Monocyte (primary cell): ENCODE data around the genes KANSL1 and LRRC37A.

- PRO-cap, 2 experiments = no peak in any of the 2 experiments
These were observed 26.8 kb upstream of the SPATA32 start for GRCh38 chr17:45288756-45288976.

- PRO-cap, 2 experiments = no peak in any of the 2 experiments
These were observed 4.1 kb upstream of the MAP3K14 start for GRCh38 chr17:45320830-45321364.

DNA sequence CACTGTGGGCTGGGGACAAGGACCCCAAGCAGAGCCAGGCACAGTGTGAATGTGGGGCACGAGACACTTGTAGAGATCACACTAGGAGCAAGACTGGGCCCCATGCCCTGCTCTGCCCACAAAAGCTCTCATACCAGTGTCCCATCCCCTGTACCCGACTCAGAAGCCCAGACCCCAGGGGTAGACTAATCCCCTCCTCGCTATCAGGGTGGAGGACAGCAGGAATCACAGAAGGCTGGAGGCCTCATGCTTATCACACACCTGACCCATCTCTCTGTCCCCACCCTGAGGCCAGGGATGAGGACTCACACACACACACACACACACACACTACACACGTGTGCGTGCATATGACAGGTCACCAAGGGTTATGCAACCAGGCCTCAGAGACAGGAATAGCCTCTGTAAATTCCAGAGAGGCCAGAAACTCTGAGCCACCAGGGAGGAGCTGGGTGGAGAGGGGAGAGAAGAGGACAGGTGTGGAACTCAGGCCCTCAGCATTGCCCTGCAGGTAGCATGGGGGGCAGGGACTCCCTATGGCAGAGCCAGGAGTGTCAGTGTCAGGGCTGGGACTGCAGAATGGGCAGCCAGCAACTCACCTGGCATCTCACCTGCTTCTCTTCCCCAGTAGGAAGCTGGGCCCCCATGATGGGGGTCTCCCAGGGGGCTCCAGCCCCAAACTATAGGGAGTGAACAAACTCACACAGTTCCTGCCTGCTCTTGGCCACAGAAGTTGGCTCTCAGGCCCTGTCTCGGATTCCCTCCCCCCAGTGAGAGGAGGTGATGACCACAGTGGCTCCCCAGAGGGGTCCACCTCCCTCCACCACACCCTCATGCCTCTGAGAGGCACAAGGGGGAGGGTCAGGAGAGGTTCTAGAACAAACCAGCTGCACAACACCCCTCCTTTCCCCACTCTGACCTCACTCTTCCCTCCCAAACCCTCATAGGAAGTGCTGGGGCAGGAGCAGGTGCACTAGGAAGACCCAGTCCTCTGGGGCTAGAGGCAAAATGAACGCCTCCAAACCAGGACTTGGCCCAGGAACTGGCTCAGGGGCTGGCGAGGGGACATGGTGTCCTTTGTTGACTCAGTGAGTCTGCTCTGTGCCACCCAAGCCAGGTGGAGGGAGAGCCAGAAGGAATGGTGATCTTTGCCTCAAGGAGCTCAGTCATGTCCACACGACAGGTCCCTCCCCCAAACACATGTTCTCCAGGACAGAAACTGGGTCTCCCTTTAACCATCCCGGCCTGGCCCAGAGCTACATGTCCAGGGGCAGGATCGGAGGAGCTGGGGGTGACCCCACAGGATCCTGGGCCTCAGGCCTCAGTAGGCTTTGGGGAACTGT lies 20.7 kb downstream of the ARHGAP27 start:
- PRO-cap, 2 experiments = peak in 2 of 2 experiments; most common plus-strand start position 423 of the sequence (in 1); most common minus-strand start position 290 of the sequence (in 1)

GRCh38 chr17:45435662-45436113 lies 3.0 kb upstream of the ARHGAP27 start:
- PRO-cap, 2 experiments = no peak in any of the 2 experiments

DNA sequence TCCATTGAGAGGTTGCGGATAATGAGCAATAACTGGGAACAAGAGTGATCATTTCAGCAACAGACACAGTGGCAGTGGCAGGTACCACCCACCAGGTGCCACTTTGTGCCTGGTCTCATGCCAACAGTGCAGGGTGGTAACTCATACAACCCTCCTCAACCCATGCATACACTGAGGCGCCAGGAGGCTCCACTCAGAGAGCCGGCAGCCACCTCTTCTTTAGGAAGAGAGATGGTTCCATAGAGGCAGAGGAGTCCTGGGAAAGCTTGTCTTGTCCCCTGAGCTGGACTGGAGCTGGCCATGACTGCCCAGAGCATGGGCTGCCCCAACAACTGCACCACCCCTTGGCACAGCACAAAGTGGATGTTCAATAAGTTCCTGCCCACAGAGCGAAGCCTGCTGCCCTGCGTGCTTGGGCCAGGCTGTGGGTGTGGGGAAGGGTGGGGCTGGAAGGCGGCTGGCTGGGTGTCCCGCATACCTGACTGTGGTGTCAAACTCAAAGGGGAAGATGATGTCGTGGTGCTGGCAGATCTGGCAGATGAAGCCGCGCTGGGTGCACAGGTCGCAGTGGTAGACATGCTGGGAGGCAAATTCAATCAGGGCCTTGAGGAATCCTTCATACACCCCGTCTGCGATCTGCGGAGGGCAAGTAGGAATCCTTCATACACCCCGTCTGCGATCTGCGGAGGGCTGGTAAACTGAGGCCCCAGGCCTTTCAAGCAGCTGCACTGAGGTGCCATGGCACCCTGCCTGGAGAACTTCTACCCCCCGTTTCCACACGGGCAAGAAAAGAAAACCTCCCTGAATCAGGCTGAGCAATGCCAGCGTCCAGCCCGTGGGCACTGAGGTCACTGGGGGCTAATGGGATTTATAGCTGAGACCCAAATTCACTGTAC lies 6.6 kb upstream of the ARHGAP27 start:
- PRO-cap, 2 experiments = peak in 1 of 2 experiments; most common minus-strand start position 759 of the sequence (in 1)

- PRO-cap, 2 experiments = peak in 1 of 2 experiments; most common minus-strand start chr17:45442051 (in 1)
These were observed 9.2 kb upstream of the ARHGAP27 start for GRCh38 chr17:45441832-45442300.

- PRO-cap, 2 experiments = peak in 2 of 2 experiments; most common minus-strand start chr17:45455736 (in 2)
These were observed 22.9 kb upstream of the ARHGAP27 start for GRCh38 chr17:45455532-45455979.

DNA sequence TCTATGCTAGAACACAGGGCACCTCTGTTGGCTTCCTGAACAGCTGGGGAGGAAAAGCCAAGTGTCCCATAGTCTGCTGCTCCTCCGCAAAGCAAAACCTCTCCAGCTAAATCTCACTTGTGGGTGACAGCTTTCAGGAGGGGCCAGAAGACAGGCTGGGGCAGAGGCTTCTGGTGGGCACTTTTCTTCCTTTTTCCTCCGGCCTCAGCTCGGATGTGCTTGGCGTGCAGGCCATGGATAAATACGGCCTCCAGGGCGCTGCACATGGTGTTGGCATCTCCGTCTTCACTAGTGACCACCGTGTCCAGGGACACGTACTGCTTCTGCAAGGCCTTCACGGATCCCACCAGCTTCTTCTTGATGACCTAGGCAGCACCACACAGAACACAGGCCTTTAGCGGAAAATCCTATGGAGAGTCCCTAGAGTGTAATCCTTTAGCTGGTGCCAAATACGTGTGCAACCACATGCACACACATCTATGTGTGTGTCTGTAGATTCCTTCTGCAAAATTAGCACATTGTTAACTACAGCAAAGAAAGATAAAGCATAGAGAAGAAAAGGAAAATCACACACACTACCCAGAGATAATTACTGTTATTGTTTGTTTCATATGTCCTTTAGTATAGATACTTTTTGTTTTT lies 12.6 kb downstream of the PLEKHM1 start:
- PRO-cap, 2 experiments = peak in 1 of 2 experiments; most common minus-strand start position 356 of the sequence (in 1)

- PRO-cap, 2 experiments = peak in 1 of 2 experiments; most common minus-strand start chr17:45579035 (in 1)
These were observed 88.3 kb upstream of the PLEKHM1 start for GRCh38 chr17:45578623-45579391.

DNA sequence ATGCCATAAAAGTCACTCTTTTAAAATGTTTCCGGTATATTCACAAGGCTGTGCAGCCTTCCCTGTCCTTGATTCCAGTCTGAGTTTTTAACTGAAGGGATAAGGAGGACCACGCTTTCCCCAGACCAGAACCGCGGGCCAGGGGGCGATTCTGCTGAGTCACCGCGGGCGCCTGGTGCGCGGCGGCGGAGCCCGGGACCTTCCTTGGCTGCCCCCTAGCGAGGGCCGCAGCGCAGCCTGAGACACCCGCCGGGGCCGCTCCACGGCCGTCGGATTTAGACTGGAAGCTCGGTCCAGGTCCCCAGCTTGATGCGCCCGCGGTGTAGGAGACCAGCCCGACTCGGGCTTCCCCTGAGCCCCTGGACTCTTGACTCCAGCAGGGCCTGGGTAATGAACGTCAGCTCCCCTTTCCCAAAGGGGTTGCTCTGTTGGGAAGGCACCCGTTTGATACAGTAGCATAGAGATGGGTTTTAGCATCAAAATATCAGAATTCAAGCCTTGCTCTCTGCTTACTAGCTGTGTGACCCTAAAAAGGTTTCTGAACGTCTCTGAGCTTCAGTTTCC lies 49.9 kb upstream of the STH start:
- PRO-cap, 2 experiments = no peak in any of the 2 experiments

DNA sequence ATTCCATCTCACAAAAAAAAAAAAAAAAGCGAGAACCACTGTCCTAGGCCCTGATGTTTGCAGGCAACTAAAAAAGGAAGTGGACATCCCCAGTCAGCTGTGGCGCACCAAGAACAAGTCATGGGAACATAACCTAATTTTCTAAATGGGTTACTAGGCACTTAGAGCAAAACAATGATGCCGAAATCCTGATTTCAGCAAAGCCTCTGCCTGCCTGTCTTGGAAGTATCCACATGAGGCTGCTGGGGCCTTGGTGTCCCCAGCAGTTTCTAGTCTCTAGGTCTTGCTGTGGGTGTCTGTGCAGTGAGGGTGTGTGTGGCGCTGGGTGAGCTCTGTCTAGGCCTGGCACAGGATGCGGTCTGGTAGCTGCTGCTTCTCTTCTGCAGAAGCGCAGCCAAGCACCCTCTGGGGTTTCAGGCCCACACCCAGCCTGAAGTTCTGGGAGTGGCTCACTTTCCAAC lies 21.0 kb downstream of the STH start:
- PRO-cap, 2 experiments = no peak in any of the 2 experiments

DNA sequence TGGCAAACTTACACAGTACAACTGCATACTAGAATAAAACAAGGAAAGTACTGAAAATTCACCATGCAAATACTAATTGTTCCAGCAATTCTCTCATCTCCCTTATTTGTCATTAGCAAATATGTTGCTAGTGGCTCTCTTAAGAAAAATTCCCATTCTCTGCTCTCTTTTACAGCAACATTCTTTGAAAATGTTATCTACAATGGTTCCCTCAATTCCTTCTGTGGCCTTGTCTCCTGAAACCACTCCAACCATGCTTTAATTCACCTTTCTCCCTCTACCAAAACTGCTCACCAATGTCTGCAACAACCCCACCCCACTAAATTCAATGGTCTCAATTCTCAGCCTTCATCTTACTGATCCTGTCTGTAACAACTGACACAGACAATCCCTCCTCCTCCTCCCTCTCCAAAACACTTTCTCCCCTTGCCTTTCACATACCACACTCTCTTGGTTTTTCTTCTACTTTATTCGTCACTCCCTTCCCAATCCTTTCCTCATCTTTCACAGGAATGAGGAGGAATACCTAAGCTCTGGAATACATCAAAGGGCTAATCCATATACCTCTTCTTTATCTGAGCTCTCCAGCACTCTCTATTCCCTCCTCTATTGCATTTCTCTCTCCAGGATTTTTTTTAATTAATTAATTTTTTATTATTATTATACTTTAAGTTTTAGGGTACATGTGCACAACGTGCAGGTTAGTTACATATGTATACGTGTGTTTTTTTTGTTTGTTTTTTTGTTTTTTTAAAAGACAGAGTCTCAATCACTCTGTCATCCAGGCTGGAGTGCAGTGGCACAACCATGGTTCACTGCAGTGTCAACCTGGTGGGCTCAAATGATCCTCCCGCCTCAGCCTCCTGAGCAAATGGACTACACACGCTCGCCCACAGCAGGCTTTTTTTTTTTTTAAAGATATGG lies 65.4 kb downstream of the STH start:
- PRO-cap, 2 experiments = no peak in any of the 2 experiments

- PRO-cap, 2 experiments = no peak in any of the 2 experiments
These were observed 85.0 kb downstream of the KANSL1 start for GRCh38 chr17:46108036-46108913.

GRCh38 chr17:46169563-46169829 lies 23.7 kb downstream of the KANSL1 start:
- PRO-cap, 2 experiments = peak in 1 of 2 experiments; most common minus-strand start chr17:46169672 (in 1)

GRCh38 chr17:46173219-46173782 lies 19.9 kb downstream of the KANSL1 start:
- PRO-cap, 2 experiments = no peak in any of the 2 experiments

DNA sequence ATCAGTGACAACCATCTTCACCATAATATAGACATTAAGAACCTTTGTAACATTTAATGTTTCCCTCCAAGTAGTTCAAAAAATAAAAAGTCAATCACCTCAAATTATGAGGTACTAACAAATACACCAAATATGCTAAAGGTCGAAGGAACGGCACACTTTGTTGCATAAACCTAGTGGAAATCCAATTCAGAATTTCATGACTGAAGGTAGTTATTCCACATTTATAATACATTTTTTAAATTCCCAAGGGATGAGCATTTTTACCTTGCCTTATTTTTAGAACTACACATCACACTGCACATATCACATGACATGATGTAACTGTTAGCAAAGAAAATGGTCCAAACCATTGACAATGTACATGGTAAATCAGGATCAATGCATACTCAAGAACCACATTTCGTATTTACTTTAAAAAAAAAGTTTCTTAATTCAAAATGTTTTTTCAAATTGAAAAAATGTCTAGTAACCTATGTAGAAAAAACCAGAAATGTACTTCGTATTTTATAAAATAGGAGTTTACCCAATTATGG lies 2.5 kb downstream of the KANSL1 start:
- PRO-cap, 2 experiments = no peak in any of the 2 experiments

GRCh38 chr17:46193286-46194368 lies at the start of gene KANSL1:
TSS of gene KANSL1 (minus strand) at chr17:46193429.
- PRO-cap, 2 experiments = peak in 2 of 2 experiments; most common plus-strand start chr17:46193604 (in 2); most common minus-strand start chr17:46193413 (in 2)

- PRO-cap, 2 experiments = no peak in any of the 2 experiments
These were observed 34.5 kb upstream of the KANSL1 start for GRCh38 chr17:46227745-46228080.

GRCh38 chr17:46266657-46267713 lies 27.9 kb upstream of the LRRC37A start:
- PRO-cap, 2 experiments = peak in 2 of 2 experiments; most common plus-strand start chr17:46267053 (in 2); most common minus-strand start chr17:46266779 (in 2)

DNA sequence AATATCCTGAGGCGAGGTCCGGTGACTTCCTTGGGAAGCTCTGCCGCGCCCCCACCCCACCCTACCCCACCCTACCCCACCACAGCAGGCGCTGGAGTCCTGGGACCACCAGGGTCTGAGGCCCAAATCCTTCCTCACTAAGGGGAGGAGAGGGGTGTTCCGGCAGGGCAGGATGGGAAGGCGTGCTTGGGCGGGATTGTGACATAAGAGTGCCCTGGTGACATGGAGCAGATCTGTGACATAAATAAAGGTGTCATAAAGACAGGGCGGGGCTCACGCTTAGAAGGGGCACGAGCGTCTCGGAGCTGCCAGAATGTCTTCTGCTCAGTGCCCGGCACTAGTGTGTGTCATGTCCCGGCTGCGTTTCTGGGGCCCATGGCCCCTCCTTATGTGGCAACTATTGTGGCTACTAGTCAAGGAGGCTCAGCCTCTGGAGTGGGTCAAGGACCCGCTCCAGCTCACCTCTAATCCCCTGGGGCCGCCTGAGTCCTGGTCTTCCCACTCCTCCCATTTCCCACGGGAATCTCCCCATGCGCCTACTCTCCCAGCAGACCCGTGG lies at the start of gene LRRC37A:
Gene LRRC37A (plus strand): TSS at position 311 of the 559 bp plus-strand sequence.
- PRO-cap, 2 experiments = no peak in any of the 2 experiments